LNCaP clone FGC (cell line): ENCODE measurements around the gene MYO1H.

GRCh38 chr12:108639041-108640053, 5.7 kb upstream of the SELPLG start:
- RRBS, 2 experiments, result no CpG with 5 or more reads among the region's 13 CpGs

DNA sequence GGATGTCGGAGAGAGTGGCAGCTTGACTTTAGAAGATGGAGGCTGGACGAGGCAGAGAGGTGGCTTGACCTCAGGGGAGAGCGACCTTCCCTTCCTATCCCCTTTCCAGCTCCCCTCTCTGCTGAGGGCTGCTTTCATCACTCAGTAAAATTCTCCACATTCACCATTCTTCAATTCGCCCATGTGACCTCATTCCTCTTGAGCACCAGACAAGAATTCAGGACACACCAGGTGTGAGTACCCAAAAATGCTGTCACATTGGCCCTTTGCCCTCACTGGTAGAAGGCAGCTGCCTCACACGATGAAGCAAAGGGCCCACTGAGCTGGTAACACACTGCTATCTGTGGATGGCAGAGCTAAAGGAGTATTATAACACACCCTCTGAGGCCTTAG, 59.8 kb downstream of the SSH1 start:
- RRBS, 2 experiments, result no CpG with 5 or more reads among the region's 5 CpGs

- RRBS, 2 experiments, result no CpG with 5 or more reads among the region's 15 CpGs
These were observed 40.6 kb downstream of the SSH1 start for GRCh38 chr12:108816613-108817259.

DNA sequence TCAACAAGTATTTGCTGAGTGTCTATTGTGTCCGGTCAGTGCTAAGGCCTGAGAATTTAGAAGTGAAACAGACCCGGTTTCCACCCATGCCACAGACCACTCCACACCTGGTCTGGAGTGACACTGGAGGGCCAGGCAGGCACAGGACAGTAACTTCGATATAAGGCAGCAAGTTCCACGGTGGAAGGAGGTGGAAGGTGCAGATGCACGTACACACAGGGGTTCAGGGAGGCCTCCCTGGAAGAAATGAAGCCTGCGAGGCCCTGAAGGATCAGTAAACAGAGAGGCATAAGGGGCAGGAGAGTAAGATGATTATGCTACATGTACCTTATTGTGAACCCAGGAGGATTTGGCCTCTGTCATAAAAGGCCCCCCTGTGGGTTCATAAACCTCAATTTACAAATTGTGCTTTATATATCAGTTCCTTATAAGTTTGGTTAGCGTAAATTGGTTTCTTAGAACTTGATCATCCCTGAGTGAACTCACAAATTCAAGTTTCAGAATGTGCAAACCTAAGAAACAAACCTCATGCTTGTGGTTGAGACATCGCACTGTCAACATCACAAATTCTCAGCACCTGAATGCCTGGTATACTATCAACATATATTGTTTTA, 25.9 kb downstream of the SSH1 start:
- RRBS, 2 experiments, result no CpG with 5 or more reads among the region's 8 CpGs

- RRBS, 2 experiments, result no CpG with 5 or more reads among the region's 5 CpGs
These were observed 23.6 kb downstream of the SSH1 start for GRCh38 chr12:108833800-108834084.

DNA sequence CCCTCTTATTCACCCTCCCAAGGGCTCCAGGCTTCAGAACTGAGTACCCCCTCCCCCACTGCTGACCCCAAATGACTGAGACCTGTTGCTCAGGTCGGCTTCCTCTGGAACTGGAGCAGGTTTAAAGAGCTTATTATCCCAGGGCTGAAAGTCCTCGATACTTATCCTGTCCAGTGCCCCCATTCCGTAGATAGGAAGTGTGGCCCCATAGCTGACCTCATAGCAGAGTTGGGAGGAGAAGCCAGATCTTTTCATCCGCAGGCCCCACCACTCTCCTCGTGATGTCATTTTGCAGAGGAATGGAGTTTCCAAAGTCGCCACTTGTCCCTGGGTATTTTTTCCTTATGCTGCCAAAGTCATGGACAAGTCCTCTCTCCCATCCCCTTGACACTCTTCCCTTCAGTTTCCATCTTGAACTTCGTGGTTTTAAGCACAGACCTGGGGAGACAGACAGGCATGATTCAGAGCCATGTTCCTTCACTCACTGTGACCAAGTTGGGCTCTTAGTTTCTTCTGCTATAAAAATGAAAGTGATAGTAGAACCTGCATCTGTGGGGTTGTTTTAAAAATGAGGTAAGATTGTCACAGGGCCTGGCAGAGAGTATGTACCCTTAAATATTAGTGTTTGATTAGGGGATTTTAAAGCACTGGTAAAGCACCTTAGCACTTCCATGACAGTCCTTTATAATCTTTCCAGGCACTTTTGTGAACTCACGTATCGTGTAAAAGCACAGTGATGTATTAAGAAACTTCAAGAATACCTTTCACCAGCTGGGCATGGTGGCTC, 1.3 kb downstream of the USP30 start:
- RRBS, 2 experiments, result no CpG with 5 or more reads among the region's 9 CpGs

DNA sequence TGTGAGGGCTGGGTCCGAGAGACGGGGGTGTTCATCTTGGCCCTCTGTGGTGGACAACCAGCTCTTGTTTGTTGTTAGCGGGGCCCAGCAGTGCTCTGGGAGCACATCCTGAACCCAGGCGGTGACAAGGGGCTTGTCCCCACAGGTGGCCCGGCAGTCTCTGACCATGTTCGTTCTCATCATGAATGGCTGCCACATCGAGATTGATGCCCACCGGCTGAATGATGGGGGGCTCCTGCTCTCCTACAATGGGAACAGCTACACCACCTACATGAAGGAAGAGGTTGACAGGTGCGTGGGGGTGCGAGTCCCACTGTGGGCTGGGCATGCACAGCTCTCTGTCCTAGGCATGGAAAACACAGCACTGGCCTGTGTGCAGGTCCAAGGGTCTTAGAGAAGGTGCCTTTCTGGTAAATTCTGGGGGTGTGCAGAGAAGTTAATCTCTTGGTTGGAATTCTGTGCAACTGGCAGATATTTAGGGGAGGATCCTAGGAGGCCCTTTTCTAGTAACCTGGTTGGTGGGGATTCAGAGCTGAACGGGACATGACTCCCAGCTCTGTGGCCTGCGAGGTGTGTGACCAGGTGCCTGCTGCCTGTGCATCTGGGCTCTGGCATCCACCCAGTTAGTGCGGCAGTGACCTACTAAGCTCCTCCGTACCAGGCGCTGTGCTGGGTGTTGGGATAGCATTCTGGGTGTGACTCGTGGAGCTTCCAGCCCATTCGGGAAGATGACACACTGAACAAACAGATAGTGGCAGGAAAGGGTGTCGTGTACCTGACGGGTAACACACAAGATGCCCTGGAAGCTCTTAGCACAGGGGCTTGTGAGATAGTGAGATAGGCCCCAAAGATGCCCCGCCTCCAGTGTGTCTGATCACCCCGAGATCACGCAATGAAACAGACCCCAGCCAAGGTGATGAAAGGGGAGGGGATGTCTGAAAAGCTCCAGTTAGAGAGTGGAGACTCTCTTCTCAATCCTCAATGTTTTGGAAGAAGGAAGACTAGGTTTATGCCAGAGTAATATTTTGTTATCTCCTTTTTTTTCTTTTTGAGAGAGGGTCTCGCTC, 80.8 kb downstream of the ACACB start:
- RRBS, 2 experiments, result 81 to 87% methylated on average over 4 of the region's 23 CpGs

- RRBS, 2 experiments, result no CpG with 5 or more reads among the region's 6 CpGs
These were observed at the start of gene MYO1H for GRCh38 chr12:109347720-109348029. Gene MYO1H, plus strand, starts transcription at chr12:109347900.

GRCh38 chr12:109359076-109359791, 11.5 kb downstream of the MYO1H start:
- RRBS, 2 experiments, result 100% methylated on average over 2 of the region's 27 CpGs; no CpG with 5 or more reads in 1 of the 2 experiments

DNA sequence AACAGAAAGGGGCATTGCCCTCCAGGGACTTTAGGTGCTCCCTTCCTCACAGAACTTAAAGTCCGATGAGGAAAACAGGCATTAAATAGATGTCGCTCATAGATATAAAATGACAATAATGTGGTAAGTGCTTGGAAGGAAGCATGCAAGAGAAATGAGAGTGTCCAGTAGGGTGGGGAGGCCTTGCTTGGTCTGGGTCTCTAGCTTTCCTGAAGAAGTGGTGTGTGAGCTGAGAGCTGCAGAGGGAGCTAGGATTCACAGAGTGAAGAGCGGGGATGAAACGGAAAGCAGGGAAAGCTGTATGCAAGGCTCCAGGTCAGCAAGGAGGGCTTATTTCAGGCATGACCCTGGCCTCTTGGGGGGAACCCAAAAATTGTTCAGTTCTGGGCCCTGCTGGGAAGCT, 11.7 kb downstream of the UBE3B start:
- RRBS, 2 experiments, result no CpG with 5 or more reads among the region's 4 CpGs

GRCh38 chr12:109553414-109553709, 19.9 kb downstream of the MMAB start:
- RRBS, 2 experiments, result no CpG with 5 or more reads among the region's 4 CpGs

DNA sequence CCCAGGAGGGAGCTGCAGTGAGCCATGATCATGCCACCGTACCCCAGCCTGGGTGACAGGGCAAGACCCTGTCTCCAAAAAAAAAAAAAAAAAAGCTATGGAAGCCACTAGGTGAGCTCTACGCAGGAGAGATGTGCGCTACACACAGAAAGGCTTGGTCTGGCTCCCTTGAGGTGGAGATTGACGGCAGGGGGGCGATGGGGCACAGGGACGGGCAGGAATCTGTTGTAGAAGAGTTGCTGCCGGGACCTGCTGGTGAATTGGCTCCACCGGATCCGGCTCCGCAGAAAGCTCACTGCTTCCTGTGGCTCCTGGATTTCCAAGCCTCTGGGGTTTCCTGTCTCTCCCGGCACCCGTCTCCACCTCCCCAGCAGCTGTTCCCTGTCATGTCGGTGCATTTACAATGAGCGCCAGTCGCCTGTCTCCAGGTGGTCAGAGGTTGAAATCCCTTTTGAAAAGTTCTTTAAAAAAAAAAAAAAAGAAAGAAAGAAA, 20.6 kb downstream of the FAM222A start:
- RRBS, 2 experiments, result 68 to 72% methylated on average over 3 of the region's 15 CpGs

DNA sequence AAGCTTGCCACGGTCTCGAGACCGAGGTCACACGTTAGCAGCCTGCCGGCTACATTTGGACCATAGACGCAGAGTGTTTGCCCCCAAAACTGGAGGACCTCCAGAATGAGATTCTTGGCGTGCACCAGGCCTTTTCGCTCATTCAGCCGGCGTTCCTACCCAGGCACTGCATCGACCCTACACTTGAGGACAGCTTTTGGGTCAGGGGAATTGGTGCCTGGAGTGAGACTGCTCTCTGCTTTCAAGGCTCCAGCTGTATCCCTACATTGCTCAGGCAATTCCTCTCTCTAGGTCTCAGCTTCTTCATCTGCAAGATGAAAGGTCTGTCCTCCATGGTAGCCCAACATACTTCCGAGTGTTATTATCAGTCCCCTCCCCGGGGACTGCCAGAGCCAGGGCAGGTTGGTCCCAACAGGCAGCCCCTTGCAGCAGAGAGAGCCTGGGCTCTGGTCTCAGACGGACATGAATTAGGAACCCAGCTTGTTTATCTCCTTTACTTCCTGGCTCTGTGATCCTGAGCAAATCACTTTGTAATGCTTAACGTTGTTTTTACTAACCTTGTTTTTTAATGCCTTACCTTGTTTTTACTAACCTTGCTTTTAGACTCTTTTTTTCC, 773 bp downstream of the TCHP start:
- RRBS, 2 experiments, result under 1 to 2% methylated on average over 5 of the region's 15 CpGs

DNA sequence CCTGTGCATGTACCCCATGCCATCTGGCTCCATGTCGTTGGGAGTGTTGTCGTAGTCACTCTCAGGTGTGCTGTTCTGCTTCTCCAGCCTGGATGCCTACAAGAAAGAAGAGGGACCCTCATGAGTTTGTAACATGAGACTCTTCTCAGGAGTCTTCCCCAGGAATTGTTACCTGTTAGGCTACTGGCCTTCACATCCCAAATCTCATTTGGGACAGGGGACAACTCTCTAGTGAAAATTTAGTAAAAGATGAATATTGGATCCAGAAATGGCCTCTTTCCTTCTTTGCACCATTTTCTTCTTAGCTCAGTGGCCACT, 39.0 kb downstream of the TCHP start:
- RRBS, 2 experiments, result no CpG with 5 or more reads among the region's 2 CpGs

DNA sequence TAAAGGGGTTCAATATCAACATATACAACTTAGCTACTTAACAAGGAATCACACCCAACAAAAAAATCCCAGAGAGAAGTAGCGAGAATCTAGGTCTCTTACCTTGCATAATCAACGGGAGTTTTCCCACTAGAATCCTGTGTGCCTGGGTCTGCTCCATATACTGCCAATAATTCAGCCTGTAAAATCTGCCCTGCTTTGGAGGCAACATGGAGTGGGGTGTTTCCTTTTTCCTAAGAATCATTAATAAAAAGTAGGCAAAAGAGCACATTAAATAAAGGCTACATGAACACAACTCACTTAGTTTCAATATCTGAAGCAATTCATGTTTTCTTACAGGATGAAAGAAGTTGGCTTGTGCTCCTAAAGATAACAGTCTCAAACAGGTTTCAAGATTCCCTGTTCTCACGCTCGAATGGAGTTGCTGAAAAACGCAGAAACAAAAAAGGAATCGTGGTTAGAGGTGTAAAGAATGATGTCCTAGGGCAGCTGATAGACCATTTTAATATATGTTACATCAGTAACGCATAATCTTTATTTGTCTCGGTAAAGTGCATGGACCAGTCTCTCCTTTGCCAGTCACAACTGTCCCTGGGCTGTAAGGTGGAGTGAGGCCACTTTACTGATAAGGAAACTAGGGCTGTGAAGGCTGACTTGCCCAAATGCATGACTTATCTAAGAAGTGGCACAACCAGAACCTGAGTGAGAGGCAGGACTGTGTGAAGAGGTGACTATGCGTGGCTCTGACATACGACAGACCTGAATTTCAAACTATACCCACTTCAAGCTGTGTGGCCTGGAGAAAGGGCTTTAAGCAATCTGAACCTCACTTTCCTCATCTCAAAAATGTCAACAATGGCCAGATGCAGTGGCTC, 12.7 kb downstream of the GIT2 start:
- RRBS, 2 experiments, result no CpG with 5 or more reads among the region's 10 CpGs

DNA sequence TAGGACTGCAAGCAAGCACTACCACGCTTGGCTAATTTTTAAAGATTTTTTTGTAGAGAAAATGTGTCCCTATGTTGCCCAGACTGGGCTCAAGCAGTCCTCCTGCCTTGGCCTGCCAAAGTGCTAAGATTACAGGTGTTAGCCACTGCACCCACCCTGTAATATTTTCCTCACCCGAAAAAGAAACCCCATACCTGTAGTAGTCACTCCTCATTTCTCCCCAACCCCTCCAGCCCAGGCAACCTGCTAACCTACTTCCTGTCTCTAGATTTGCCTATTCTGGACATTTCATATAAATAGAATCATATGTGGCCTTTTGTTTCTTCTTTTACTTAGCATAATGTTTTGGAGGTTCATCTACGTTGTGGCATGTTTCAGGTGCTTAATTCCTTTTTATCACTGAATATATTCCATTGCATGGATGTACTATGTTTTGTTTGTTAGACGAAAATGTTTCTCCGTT, 6.1 kb downstream of the ANKRD13A start:
- RRBS, 2 experiments, result no CpG with 5 or more reads among the region's 5 CpGs

DNA sequence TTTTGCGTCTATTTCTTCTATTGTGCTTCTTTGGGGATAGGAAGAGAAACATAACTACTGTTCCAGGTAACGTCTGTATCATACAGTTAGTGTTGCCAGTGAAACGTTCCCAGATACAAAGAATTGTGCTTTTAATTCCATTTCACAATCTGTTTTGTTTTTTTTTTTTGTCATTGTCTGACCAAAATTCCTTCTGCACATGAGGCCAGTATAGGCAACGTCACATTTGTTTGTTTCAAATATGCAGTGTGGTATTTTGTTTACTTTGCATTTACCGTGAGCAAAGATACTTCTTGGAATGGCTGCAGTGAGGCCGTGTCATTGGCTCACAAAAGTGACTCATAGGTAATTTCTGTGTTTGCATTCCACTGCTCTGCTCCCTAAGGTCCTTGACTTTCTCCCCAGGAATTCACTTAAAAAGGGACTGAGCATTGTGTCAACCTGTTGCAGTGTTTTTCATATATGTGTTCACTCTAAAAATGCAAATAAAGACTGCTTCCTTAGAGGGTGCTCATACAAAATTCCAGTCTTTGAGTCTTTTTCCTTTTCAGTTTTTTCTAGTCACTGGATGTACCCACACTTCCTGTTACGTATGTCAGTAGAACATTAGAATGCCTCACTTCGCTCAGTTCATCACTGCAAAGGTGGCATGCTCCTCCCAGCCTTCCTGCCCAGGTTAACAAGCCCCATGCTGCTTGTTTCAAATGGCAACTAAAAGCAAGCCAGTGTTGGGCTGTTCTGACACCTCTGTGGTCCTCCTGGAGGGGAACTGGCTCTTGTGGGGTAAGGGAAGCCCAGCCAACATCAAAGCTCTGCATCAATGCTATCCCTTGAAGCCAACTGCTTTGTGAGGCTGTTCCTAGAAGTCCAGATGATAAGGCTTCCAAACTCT, 9.2 kb downstream of the C12orf76 start:
- RRBS, 2 experiments, result no CpG with 5 or more reads among the region's 8 CpGs

DNA sequence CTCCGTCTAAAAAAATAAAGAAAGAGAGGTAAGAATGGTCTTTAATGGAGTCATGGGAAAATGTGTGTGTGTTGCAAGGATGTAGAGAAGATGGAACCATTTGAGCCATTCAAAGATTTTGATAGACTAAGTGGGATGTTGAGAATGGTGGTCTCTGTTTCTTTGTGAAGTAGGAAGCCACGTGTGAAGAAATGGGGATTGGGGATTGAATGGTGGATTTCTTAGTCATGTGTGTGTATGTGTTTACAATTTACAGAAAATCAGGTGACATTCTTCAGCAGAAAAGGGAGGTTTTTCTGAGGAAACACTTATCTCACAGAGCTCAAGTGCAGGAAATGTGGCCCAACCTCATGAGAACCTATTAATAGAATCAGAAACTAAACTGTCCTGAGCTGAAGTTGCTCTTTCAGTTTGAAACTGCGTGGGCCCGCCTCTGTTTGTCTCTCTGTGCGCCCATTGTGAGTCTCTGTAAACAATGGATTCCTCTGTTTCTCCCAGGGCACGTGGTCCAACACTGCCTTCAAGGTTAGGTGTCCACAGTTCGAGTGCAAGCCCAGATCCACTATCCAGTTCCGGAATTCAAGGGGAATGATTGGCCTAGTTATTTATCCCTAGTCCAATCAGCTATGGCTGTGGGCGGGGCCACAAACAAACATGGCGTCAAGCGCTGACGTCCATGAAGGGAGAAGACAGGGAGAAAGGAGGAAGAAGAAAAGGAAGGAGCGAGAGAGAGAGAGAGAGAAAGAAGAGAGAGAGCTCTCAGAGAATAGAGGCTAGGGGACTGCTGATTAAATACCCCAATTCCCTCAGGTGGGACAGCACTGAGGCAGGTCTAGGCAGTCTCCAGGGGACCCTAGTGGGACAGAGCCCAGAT, 31.2 kb upstream of the C12orf76 start:
- RRBS, 2 experiments, result no CpG with 5 or more reads among the region's 13 CpGs

DNA sequence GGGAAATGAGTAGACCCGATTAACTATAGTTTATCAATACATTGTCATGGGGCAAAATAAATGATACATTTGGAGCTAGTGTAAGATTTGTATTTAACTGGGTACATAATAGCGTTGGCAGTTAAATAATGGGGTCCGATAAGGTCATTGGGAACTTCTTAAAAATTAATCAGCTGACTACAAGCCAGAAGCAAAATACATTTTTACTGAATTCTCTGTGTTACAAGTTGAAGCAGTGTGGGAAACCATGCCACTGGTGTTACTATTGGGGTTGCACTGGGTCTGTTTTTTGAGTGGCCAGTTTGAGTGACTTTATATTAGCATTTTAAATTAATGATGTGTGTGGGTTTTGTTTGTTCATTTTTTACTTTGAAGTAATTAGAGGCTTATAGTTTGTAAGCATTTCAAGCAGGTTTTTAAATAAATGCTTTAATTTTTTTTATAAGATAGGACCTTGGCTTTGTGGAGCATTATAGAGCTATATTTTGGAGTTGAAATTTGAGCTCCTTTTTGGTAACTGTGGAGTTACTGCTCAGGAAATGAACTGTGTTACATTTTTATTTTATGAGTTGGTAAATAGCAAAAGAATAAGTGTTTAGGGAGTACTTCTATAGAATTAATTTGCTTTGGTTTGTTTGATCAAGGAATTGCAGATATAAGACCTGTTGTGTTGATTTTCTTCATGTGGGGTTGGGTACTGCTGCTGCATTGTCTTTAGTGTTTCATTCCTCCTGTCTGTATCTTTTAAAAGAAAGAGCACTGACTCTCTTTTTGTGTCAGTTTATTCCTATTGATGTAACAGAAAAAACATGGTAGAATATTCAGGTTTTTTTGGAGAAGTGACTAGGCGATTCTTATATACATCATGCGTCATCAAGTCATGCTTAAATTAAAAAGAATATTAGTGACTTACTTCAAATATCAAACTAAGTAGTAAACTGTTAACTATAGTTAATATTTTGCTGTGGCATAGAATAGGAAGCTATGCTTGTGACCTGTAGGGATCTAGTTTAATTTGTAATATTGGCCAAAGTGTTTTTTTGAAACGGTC, 3.5 kb downstream of the ATP2A2 start:
- RRBS, 2 experiments, result no CpG with 5 or more reads among the region's 6 CpGs

DNA sequence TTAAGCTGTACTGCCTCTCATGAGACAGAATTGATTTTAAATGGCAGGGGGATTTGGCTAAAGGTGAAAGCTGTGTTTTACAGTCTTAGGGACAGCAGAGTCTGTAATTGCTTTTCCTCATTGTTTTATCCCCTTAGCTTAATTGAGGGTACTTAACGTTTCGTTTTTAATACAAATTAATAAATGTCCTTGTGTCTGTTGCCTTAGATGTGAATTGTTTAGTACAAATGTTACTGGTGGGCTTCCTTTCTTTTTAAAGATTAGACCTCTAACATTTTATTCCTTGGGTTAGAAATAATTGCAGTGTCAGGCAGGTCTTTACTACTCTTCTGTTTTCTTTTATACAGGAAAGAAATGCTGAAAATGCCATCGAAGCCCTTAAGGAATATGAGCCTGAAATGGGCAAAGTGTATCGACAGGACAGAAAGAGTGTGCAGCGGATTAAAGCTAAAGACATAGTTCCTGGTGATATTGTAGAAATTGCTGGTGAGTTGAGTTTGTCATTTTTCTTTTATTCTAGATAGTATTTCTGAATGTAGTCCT, 15.3 kb downstream of the ATP2A2 start:
- RRBS, 2 experiments, result no CpG with 5 or more reads among the region's 5 CpGs